LHCN-M2 (cell line): ENCODE measurements around a stretch of chr2.

- RAMPAGE, long total RNA: no peak
Measured at GRCh38 chr2:234307985-234308498, 188.8 kb downstream of the ARL4C start.

DNA sequence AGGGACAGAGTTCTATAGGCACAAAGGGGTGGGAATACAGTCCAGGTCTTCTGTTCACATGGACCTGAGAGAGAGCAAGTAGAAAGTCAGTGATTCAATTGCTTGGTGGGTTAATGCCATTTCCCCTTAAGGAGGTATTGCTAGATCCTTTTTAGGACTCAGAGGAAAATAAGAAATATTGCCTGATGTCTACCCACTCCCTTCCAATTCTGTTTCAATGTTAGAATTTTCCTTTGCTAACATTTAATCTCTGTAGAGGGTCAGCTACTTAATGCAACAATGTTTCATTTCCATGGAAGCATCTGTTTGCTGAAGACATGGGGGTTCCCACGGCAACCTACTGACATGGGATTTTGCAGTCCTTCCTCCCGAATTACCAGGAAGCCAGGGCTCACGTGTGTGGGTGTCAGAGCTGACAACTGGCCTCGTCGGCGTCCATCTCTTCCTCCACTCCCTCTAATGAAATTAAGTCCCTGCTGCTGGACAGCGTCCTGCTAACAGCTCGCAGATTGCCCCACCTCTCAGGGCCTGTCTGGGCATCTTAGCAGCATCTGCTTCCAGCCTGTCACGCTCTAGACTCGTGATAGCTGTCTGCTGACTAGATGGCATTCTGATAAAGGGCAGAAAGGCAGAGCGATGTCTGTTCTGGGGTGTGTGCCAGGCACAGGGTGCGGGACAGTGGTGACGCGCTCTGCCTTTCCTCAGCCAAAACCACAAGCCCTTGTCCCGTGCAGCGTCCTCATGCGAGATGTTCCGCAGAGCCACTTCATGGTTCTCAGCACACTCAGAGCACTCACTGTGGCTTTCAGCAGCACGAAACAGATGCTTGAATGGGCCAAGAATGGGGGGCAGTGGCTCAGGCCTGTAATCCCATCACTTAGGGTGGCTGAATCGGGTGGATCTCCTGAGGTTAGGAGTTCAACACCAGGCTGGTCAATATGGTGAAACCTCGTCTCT lies 161.2 kb downstream of the ARL4C start:
- RAMPAGE, long total RNA: no peak

DNA sequence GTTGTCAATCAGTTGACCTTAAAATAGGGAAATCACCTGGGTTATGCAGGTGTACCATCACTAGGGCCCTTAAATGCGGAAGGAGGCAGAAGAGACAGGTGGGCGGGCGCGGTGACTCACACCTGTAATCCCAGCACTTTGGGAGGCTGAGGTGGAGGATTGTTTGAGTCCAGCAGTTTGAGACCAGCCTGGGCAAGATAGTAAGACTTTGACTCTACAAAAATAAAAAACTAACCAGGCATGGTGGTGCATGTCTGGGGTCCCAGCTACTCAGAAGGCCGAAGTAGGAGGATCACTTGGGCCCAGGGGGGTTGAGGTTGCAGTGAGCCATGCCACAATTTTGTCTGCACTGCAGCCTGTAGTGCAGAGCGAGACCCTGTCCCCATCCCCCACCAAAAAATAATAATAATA lies 73.6 kb downstream of the ARL4C start:
- RAMPAGE, long total RNA: no peak

DNA sequence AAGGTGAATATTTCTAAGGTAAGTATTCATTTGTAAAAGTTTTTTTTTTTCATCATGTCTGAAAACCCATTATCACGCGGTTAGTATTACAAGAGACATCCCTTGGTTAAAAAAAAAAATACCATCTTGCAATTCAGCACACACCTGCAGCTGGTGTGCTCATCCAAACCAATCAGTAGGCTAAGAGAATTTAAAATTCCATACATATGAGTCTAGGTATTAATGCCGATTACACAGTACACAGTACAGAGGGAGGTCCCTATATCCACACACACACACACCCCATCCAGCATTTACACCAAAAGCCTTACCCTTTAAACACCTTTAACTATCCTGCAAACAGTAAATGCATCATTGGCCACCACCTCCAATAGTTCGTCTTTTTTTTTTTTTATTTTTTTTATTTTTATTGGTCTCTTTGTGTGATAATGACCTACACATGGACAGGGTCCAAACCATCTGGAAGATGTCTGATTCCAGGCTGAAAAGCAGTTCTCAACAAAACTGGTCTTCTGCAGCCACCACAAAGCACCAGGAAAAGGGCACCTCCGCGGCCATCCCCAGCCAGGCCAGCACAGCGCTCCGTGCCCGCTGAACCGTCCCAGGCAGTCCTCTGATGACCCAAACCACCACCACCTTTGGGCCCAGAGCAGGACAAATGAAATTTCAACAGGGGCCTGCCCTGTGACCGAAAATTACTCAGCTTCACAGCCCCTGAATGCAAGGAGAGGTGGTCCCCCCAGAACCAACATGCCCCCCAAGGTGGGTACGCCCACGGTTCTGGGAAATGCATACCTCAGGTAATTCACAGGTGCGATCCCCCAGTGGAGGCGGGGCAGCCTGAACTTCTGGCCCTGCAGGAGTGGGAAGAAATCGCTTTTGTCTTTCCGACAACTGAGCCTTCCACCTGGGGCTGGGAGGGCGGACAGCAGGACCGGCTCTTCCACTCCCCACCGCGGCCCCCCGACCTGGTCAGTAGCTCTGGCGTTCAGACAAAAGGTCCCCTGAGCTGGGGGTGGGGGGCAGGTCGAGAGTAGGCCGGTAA lies 1.8 kb downstream of the ARL4C start:
- RAMPAGE, long total RNA: no peak

- RAMPAGE, long total RNA: no peak
Measured at GRCh38 chr2:234633518-234634003, 136.7 kb upstream of the ARL4C start.

- RAMPAGE, long total RNA: no peak
Measured at GRCh38 chr2:234880656-234881184, 71.1 kb upstream of the SH3BP4 start.

DNA sequence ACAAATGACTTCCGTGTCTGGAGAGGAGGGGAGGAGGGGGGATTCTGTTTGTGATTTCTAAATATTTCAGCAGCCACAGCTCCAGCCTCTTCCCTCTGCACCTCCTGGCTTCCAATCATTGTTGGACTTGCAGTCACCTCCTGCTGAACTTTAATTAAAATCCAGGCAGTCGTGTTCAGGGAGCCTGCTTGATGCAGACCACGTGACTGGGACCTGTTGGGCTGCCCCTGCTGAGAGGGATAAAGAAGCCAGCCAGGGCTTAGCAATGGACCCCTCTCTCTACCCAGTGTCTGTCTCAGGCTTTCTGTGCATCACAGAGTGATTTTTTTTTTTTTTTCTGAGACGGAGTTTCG lies 115.1 kb downstream of the SH3BP4 start:
- RAMPAGE, long total RNA: no peak

DNA sequence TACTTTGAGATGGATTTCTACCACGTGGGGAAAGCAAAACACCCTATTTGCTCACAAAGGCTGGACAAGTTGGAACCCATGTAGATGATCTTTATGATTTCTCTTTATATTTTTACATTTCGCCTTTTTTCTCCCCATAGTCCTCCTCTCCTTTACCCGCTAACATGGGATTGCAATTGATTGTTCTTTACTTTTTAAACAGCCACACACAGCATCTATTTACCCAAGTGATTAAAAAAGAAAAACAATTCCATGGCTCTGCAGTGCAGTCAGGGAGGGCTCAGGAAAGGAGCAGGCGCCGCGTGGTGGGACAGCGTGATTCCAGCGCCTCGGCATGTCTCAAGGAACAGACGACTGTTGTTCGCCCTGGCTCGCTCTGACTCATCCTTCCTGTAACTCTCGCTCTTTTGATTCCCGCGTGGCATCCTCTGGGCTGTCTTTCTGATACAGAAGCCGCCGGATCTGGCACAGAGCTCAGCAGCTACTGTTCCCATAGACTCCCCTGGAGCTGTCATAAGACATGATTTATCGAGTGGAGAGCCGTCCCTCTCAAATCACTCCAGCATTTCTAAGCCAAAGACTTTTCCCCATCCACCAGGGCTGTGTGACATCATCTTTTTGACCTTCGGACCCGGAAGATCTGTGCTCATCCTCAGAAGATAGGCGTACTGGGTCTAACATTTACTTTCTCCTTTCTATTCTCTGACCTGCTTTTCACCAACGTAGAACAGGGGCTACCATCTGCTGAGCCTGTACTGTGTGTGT lies 230.3 kb upstream of the AGAP1 start:
- RAMPAGE, long total RNA: no peak

DNA sequence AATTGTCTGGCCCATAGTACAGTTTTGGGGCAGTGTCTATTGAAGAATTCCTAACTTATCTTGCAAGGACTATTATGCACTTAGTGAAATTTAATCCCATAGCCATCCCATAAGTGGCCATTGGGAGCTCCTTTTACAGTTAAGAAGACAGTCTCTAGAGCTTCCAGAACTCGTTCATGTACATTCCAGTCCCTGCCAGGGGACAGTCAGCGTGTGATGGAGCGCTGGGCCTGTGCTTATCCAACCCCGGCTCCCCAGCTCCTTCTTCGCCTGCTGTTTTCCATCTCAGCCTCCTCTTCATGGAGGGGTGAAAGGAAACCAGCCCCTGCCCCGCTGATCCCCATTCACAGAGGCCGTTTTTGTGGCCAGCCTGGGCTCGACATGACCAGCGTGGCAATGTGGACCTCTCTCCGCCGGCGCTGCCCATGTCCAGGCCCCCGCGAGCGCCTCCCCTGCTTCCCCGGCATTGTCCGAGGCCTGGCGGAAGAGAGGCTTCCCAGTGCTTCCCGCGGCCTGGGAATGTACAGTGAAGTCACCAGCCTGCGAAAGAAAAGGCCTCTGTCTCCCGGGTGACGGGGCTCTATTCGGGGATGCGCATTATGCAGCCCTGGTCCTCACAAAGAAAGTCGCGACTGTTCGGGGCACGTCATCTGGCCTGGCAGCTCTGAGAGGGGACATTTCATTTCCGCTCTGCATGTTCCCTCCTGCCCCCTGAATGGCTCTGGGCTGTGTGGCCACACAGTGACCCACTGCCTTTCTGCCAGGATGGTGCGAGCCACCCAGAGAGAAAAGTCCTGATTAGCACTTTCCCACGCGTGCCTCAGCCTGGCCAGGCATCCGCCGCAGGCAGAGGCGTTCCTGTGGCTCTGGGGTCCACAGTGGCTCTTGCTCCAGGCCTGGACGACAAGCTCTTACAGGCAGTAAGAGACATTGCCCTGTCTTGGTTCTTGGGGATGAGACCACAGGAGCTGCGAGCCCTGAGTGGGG lies 109.3 kb upstream of the AGAP1 start:
- RAMPAGE, long total RNA: no peak

DNA sequence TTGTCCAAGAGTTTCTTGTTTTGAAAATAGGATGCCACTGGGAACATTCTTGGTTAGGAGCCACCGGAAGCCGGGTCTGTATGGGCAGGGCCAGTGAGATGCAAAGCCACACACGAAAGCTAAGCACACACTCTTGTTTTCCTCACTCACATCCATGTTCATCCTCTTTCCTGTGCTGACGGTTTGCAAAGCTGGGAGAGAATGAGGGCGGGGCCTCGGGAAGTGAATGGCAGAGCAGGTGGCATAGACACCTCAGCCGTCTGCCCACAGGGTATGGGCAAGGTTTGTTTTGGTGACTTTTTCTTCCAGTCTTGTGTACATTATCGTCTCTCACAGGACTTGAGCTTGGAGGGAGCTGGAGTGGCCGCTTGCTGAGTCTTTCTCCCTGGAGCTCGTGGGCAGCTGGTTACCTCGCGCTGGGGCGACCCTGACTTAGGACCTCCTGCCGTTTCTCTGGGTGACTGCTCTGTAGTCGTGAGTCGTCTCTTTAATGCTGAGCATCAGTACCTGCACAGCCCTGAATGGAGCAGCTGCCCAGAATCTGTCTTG lies 12.8 kb downstream of the AGAP1 start:
- RAMPAGE, long total RNA: no peak

- RAMPAGE, long total RNA: no peak
Measured at GRCh38 chr2:235522189-235522661, 28.4 kb downstream of the AGAP1 start.

DNA sequence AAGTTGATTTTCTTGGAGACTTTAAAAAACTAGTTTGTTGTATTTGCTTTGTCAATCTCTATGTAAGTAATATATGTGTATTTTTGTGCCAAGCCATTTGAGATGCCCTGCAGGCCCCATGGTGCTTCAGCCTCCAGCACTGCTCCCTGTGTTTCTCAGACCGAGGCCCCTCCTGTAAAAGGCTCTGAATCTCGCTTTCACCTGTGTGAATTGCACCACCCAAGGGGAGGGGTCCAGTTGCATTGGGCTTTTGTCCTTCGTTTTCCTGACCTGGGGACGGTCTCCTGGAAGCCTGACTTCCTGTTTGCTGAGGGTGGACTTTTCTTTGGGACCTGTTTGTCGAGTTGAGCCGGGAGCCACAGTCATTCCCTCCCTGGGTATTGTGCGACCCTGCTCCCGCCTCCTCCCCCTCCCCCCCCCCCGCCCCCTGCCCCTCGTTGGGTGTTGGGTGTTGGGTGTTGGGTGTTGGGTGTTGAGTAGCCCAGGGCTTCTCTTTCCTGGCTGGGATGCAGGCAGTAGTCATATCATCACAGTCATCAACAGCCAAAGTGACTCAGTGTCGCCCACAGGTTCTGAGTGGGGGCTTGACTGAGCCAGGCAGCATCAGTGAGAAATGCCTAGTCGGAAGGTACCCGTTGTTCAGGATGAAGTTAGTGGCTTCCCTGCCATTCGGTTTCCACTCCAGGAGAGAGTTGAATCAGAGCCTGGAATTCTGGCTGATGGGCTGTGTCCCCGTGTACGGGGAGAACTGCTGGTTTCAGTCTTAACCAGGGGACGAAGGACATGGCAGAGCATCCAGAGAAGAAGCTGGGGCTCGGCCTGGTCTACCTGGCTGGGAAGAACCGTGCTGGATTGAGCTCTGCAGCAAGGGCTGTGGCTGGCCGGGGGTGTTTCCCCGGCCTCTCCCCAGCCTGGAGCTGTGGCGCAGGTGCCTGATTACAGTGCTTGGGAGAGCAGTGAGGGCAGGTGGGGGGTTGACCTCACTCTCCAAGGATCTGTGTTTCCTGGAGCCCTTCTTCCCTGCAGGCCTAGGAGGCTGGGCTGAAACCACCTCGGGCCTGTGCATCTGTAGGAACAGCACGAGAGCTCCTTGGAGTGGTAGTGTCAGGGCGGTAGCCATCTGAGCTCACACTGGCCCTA lies 49.2 kb downstream of the AGAP1 start:
- RAMPAGE, long total RNA: no peak

- RAMPAGE, long total RNA: no peak
Measured at GRCh38 chr2:235628132-235628560, 134.3 kb downstream of the AGAP1 start.

GRCh38 chr2:235641101-235641814 lies 147.4 kb downstream of the AGAP1 start:
- RAMPAGE, long total RNA: no peak

GRCh38 chr2:235689472-235690123 lies 195.8 kb downstream of the AGAP1 start:
- RAMPAGE, long total RNA: no peak

DNA sequence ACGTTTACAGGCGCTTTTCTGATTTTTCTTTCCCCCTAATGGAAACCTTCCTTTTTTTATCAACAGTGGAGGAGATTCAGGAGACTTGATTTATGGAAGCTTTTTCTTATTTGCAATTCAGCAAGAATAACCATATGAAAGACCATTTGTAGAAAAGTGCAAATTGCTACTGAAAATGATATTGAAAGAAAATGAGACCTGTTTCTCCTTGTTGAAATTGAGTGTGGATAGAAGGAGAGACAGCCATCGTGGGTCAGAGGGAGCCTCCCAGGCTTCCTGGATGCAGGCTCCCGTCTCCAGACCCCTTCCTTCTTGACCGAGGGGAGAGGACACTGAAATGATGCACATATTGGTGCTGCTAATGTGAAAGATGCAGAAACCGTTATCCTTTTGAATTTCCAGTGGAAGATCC lies 331.1 kb downstream of the AGAP1 start:
- RAMPAGE, long total RNA: no peak

GRCh38 chr2:236079790-236080352 lies 88.3 kb downstream of the GBX2 start:
- RAMPAGE, long total RNA: no peak

DNA sequence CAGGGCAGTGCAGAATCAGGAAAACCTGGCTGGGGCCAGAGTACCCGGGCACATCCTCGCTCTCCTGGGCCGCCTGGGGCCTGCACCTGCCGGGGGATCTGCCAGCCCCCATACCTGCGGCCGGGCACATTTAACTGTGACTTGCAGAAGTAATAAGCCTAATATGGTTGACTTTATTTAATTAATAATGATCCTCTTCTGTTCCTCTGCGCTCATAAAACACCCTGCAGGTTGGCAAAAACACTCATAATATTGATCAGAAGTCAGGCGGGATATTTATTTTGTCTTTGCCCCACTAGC lies 60.5 kb downstream of the GBX2 start:
- RAMPAGE, long total RNA: no peak

DNA sequence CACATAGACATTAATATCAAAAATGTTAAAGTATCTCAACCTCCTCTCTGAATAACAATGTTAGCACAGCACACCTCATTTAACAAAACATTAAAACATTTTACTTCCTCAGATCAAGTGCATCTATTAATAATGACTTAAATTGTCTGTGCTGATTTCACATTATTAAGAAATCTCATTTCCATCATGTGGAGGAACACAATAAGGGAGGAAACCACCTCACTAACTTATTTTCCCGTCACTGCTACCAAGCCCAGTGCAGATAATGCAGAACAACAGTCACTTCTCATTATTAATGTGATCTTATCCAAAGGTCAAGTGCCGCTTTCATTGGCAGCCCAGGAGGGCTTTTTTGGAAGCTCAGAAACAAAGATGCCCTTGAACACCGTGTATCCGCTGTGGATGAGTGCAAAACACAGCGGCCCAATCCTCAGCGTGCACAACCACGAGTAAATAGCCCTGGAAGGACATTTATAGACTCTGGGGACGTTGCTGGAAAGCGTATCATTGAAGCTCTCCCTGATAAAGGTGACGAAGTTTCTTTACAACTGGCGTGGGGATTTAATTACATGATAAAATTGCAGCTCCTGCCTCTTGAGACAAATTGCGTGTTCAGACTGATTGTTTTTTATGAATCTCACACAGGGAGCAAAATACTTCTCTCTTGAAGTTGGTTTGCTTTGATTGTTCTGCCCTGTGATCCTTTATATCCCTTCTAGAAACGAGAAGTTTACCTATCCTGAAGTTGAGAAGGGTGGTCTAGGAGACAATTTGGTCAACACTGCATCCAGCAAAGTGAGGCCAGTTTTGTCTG lies 13.2 kb downstream of the ASB18 start:
- RAMPAGE, long total RNA: no peak

DNA sequence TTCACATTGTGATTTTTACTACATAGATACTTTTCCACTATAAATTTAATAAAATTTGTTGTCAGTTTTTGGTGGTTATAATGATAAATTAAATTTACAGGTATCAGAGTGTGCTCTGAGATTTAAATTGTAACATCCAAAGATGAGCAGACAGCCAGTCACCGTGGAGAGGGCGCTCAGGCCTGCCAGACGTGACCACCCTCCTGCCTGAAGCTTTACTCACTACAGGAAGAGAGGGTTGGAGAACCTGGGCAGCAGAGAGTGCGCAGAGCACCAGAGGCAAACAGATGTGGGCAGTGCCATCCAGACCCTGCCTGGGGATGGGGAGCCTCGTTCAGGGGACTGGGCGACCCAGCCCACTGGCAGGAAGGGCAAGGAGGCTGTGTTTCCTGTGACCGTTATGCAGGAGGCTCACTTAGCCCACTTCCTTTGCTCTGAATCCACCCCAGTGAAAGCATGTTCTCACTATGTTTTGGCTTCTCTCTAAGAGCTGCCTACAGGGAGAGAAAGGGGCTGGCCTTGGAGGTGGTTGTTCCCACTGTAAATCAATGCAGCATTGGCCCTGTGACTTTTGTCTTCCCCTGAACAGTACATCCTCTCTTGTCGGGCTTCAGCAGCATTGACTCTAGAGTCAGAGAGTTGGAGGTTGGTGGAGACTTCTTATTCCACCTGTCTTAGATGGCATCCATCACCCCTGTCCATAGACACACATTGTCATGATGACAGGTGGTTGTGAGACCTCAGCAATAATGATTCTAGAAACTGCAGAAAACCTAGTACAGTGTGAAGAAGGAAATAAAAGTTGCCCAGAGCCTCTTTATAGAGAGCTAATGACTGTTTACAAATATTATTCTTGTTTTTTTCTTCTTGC lies 23.0 kb upstream of the ACKR3 start:
- RAMPAGE, long total RNA: no peak